Bronchus fibroblast of lung (primary cell): ENCODE results near the gene TRIM37.

- RAMPAGE, long total RNA: no peak
Observed at GRCh38 chr17:58338590-58339387, 10.2 kb upstream of the TSPOAP1 start.

- RAMPAGE, long total RNA: no peak
Observed at GRCh38 chr17:58376941-58377829, 25.2 kb upstream of the SUPT4H1 start.

- RAMPAGE, long total RNA: no peak
Observed at GRCh38 chr17:58414564-58414989, 2.8 kb downstream of the RNF43 start.

- RAMPAGE, long total RNA: no peak
Observed at GRCh38 chr17:58488630-58489152, 483 bp upstream of the HSF5 start.

GRCh38 chr17:59001325-59001794 is 105.3 kb downstream of the TRIM37 start:
- RAMPAGE, long total RNA: no peak

- RAMPAGE, long total RNA: start-site peak on the minus strand at chr17:59106733-59106753, 177 and 134 reads in 2 replicates
Observed at GRCh38 chr17:59106570-59107735, at the start of gene TRIM37. TRIM37 (minus strand) TSS chr17:59106880.

- RAMPAGE, long total RNA: no peak
Observed at GRCh38 chr17:59154207-59155027, 569 bp downstream of the SKA2 start.

DNA sequence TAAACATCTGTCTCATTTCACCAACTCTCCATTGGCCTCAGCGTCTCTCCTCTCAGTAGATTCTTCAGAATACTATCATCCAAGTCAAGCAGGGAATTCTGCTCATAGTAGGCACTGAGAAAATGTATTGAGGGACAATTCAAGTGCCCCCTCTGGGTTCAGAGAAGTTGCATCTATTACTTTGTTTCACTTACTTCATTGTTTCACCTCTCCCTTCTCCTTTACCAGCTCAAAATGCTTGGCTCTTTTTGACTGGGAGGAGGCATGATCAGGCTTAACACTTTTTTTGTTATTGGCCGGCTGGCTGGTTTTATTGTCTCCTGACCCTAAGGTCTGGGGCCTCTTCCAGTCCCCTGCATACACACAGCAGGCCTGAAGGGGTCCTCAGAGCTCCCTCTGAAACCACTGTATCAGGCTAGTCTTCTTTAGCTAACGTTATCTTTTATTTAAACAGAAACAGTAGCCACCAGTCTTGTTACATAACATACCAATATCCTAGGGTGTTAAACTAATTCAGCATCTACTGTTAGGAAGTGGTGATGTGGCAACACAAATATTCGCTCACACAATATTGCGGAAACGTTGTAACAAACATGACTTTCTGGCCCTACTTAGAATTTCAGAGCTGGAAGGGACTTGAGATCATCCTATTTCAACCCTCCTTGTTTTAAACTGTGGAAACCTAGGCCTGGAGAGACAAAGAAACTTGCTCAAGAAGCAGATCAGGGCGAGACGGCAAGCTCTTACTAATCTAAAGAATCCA is 1.9 kb upstream of the YPEL2 start:
- RAMPAGE, long total RNA: no peak

GRCh38 chr17:59695434-59695828 is 11.8 kb downstream of the PTRH2 start:
- RAMPAGE, long total RNA: no peak

GRCh38 chr17:59697768-59698438 is 9.3 kb downstream of the PTRH2 start:
- RAMPAGE, long total RNA: no peak

GRCh38 chr17:59753472-59753989 is 46.1 kb downstream of the VMP1 start:
- RAMPAGE, long total RNA: no peak

GRCh38 chr17:59804878-59805578 is 87.7 kb downstream of the TUBD1 start:
- RAMPAGE, long total RNA: no peak

GRCh38 chr17:59814586-59815085 is 78.1 kb downstream of the TUBD1 start:
- RAMPAGE, long total RNA: no peak

DNA sequence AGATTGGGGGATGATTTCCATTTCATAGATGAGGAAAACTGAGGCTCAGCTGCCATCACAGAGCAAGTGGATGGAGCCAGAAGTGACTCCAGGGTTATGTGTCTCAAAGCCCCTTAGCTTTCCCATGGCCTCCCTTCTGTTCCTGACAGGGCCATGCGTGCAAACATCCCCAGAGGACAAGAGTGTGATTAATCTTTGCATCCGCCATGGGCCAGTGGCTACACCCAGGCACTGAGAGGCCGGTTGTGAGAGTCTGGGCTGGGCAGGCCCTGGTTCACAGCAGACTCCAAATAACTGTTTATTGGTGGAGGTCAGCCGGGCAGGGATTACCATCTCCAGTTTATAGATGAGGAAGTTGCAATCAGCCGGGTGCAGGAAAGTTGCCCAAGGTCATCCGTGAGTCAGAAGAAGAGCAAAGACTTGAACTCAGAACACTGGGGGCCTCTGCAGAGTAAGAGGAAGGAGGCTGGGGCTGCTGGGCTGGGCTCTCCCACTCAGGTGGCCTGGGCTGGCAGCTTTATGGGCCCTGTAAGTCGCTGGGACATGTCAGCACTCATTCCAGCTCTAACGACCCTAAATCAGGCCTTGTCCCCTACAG is 2.3 kb upstream of the CA4 start:
- RAMPAGE, long total RNA: no peak

- RAMPAGE, long total RNA: no peak
Observed at GRCh38 chr17:60747408-60747983, 69.8 kb downstream of the BCAS3 start.

DNA sequence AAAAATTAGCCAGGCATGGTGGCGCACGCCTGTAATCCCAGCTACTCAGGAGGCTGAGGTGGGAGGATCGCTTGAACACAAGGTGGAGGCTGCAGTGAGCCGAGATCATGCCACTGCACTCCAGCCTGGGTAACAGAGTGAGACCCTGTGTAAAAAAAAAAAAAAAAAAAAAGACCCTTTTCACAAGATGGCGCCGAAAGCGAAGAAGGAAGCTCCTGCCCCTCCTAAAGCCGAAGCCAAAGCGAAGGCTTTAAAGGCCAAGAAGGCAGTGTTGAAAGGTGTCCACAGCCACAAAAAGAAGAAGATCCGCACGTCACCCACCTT is 330.0 kb upstream of the TBX2 start:
- RAMPAGE, long total RNA: no peak

DNA sequence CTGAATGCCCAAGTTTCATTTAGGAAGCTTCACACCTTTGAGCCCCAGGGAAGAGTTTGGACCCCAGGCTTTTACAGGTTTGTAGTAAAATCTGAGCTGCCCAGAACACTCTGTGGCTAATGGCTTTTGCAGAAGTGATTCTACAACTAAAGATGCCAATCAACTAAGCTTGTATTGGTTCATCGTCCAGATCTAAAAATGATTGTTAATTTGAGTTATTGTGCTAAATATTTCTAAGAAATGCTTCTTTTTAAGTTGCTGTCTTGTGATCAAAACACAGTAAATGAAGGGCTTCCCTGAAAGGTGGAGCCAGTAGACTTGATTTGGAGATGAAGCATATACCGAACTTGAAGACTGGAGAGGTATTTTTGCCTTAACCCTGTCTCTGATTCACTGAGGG is 166.4 kb upstream of the TBX2 start:
- RAMPAGE, long total RNA: no peak

DNA sequence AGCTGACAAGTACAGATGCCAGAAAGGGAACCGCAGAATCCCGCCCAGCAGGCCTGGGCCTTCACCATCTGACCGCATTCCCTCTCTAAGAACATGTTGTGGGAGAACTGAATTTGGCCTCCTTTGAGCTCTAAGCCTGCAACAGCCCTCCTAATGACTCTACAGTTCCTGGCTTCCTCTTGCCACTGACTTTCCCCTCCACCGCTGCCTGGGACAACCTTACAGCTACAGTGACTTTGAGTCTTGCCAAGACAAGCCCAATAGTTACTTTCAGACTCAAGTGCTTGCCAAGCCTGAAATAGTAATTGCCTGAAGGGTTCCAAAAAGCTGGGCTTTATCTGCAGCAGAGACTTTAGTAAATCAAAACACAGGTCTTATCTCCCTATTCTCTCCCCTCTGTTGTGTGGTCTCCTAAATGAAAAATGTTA is 85.3 kb upstream of the TBX2 start:
- RAMPAGE, long total RNA: no peak

- RAMPAGE, long total RNA: no peak
Observed at GRCh38 chr17:61322180-61323020, 77.2 kb upstream of the TBX2 start.

DNA sequence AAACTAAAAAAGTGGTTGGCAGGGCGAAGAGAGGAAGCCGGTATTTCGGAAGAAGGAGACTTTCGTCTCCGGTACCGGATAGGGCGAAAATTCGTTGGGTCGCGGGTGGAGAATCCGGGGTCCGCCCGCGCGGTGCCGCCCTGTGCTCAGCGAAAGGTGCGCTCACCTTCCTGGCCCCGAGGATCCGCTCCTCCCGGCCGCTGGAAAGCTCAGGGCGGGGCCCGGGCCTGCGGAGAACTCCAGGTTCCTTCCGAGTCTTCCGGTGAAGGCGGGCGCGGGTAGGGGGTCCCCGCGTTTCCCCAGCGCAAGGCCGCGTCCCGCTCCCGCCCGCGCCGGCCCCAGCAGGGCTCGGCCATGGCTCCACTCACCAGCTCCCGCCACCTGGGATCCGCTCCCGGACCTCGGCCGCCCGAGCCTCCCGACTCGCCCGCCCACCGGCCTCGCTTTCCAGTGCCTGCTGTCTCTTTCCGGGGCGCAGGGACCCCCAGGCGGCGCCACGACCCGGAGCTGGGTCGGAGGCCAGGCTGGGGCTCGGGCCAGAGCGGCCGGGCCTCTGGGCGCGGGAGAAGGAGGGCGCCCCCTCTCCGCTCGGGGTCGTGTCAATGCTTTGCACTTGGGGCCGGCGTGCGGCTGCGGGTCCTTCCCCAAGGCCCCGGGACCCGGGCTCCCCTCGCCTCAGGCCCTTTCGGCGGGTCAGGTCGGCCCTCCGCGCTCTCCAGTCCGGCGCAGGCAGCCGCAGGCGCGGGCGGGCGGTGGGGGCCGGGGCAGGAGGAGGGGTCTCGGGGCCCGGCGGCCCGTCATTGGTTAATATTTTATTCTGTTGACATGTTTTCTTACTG is 553 bp upstream of the TBX2 start:
- RAMPAGE, long total RNA: no peak